Renal cortical epithelial cell (primary cell): ENCODE measurements around the gene FAR2.

DNA sequence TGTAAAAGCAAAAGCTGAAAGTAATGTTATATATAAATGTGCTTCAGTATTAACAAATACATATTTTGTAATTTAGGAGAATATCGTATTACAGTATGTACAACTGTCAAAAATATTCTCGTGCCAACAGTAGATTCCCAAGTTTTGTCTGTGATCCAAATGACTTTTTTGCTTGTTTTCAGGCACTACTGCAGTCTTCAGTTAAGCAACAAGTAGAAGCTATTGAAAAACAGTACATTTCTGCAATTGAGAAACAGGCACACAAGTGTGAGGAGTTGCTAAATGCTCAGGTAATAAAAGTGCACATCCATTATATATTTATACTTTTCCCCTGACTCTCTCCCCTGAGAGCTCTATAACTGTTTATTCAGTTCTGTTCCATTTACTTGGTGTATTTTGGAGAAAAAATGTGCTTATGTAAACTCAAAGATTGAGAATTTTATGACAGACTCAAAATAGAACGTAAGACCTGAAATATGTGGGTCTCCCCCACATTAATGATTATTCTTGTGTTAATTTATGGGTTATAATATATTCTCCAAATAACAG lies 200.9 kb downstream of the CCDC91 start:
- RRBS, result no CpG with 5 or more reads among the region's 3 CpGs

DNA sequence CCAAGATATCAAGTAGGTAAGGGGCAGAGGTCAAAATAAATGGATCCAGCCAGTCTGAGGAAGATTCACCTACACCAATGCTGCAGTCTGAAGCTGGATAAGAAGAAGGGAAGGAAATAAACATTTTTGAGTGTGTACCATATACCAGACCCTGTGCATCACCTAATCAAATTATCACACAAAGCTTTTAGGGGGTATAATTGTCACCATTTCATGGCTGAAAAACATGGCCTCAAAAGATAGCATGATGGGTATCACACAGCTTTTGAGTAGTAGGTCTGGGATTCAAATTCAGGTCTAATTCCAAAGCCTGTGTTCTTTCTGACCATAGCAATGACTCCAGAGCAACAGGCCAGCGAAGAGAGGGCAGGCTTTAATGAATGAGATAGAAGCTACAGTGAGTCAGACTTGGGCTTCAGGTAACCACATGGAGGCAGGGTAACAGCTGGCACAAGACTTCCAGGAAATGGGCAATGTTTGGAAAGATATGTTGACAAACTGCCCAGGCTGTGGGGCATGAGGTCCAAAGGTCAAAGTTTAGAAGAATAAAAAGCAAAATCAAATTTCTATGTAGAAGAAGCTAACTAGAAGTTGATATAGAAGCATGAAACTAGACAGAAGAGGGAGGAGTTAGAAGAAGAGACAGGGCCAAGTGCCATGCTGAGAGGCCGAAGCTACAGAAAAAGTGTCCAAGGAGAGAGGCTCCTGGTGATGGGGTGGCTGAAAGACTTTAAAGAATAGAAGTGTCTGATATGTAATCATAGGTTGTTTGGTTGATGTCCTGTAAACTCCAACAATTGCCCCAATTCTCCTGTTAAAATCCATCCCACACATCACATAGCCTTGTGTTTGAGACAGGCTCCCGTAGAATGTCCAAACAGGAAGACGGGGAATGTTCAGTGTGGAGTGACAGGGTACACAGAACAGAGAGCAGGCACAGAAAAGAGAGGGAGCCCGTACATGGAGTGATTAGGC lies 384.5 kb downstream of the CCDC91 start:
- RRBS, result no CpG with 5 or more reads among the region's 5 CpGs

DNA sequence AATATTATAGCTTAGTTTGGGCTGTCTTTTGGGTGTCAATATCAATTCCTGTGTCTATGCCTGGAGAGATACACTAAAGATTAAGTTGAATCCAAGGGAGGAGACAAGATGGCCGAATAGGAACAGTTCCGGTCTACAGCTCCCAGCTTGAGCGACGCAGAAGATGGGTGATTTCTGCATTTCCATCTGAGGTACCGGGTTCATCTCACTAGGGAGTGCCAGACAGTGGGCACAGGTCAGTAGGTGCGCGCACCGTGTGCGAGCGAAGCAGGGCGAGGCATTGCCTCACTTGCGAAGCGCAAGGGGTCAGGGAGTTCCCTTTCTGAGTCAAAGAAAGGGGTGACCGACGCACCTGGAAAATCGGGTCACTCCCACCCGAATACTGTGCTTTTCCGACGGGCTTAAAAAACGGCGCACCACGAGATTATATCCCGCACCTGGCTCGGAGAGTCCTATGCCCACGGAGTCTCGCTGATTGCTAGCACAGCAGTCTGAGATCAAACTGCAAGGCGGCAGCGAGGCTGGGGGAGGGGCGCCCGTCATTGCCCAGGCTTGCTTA lies 388.9 kb upstream of the FAR2 start:
- RRBS, result no CpG with 5 or more reads among the region's 30 CpGs

- RRBS, result no CpG with 5 or more reads among the region's 1 CpG
Observed at GRCh38 chr12:28998306-28998642, 150.8 kb upstream of the FAR2 start.

- RRBS, result 2% methylated on average over 11 of the region's 55 CpGs
Observed at GRCh38 chr12:29148347-29149409, at the start of gene FAR2. FAR2 (plus strand) TSS chr12:29149278.

- RRBS, result no CpG with 5 or more reads among the region's 5 CpGs
Observed at GRCh38 chr12:29159465-29159865, 10.4 kb downstream of the FAR2 start.

- RRBS, result 1% methylated on average over 15 of the region's 32 CpGs
Observed at GRCh38 chr12:29380340-29381041, 481 bp downstream of the ERGIC2 start.

DNA sequence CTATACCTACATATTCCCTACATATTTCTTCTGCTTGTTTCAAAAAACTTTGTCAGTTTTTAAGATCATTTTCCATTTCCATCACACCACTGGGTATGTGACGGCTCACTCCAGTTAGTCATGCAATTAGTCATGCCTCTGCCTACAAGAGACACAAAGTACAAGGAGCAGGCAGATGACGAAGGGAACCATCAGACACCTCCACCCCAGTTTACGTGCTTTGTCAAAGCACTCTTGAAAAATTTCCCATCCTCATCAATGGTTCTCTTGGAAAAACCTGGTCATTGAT lies 119.5 kb upstream of the OVCH1 start:
- RRBS, result no CpG with 5 or more reads among the region's 3 CpGs

- RRBS, result no CpG with 5 or more reads among the region's 3 CpGs
Observed at GRCh38 chr12:29707962-29708482, 75.7 kb downstream of the TMTC1 start.

GRCh38 chr12:29782881-29783524 lies 739 bp downstream of the TMTC1 start:
- RRBS, result 3% methylated on average over 14 of the region's 44 CpGs

- RRBS, result no CpG with 5 or more reads among the region's 15 CpGs
Observed at GRCh38 chr12:30320529-30321066, 375.1 kb downstream of the IPO8 start.

DNA sequence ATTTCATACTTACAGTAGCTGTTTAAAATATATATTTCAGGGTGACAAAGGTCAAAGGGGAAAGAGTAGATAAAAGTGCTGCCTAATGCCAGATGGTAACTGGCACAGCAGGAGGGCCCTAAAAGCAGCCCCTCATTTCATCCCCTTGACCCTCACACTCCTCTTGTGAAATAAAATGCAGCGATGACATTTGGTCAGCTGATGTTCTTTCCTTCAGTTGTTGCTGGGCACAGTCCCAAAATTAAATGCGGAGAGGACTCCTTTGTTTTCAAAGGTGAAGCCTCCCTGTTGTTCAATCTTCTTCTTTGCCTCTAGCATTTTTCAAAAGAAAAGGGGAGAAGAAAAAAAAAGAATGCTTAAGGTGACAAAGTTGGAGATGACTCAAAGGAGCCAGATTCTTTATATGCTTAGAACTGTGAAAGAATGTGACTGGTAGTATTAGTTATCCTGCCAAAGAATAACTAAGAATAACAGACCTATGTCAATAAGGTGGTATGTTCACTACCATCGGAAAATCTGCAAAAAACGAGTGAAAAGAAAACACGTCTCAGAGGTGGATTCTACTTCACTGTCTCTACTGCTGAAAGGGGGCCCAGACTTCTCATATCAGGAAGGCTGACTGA lies 64.9 kb downstream of the IPO8 start:
- RRBS, result no CpG with 5 or more reads among the region's 5 CpGs

DNA sequence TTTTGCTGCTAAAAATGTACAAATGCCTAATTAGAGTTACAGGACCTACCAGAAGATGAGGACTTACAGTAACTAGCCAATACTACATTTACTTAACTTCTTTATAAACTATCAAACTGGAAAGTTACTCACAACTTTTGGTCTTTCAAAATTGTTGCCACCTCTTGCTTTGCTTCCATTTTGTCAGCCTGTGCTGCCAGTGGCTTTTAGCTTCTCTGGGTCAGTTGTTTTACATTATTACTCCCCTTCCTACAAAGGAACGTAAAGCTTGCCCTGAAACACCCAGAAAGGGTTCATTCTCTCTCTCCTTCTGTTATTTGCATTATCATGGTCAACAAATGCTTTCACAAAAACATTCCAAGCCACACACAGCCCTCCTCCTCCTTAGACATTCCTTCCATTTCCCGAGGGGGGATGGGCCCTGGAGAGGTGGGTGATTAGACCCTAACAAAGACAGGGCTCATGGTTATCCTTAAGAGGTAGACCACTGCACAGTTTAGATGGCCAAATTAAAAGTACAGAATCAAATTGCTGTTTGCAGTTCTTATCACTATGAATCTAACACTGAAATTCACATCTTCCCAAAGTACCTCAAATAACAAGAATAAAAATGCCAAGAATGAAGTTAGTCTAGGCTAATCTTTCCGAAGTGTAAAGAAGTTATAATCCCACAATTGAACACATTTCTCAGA lies 60.4 kb upstream of the SINHCAF start:
- RRBS, result no CpG with 5 or more reads among the region's 3 CpGs

- RRBS, result no CpG with 5 or more reads among the region's 1 CpG
Observed at GRCh38 chr12:31525394-31525713, 65.6 kb downstream of the DENND5B start.

- RRBS, result no CpG with 5 or more reads among the region's 7 CpGs
Observed at GRCh38 chr12:31754531-31754871, 25.7 kb upstream of the AMN1 start.

GRCh38 chr12:31984221-31985182 lies 25.3 kb downstream of the RESF1 start:
- RRBS, result no CpG with 5 or more reads among the region's 8 CpGs

- RRBS, result no CpG with 5 or more reads among the region's 10 CpGs
Observed at GRCh38 chr12:32264905-32265580, 134.3 kb upstream of the FGD4 start.

GRCh38 chr12:32390533-32391397 lies 8.6 kb upstream of the FGD4 start:
- RRBS, result 10% methylated on average over 4 of the region's 50 CpGs

DNA sequence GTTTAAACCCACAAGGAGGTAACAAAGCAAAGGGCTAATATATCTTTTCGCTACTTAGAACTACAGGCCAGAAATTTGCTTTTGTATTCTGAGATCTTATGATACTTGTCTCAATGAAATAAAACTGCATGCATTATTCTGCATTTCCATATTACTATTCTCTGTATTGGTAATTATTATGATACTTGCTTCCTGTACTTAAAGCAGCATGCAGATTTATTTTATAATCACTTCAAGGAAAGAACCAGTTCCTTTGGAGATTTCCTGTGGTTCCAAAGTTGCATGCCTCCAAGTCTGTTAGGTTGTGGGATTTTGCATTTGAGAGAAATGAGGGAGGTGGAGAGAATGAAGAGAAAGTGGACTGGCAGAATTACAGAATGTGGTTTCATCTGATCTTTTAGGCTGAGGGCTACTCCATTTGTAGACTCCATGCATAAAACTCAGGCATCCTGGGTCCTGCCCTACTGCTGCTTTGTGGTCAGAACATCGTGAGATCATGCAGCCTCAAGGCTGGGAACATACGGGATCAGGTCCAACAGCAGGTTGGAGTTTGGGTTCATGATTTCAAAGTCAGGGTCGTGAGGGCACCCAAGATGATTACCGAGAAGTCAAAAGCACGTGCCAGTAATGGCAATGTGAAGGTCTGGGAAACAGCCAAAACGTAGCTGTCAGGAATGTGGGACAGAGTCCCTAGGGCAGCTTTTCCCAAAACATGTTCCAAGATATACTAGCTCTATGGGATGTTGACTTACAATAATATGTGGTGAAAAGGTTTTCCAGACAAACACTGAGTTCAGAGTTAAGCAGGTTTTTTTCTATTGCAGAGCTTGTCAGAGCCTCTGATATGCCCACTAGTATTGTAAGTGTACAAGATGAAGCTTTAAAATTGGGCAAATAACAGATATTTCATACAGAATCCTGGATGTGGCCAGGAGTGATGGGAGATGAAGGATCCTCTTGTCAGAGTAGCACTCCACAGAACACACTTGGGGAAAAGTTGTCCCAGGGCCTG lies 130.5 kb upstream of the DNM1L start:
- RRBS, result no CpG with 5 or more reads among the region's 7 CpGs